Right ventricle myocardium (tissue), 1 donor: Measurements from ENCODE around the genes OR10A5 and ZNF215.

DNA sequence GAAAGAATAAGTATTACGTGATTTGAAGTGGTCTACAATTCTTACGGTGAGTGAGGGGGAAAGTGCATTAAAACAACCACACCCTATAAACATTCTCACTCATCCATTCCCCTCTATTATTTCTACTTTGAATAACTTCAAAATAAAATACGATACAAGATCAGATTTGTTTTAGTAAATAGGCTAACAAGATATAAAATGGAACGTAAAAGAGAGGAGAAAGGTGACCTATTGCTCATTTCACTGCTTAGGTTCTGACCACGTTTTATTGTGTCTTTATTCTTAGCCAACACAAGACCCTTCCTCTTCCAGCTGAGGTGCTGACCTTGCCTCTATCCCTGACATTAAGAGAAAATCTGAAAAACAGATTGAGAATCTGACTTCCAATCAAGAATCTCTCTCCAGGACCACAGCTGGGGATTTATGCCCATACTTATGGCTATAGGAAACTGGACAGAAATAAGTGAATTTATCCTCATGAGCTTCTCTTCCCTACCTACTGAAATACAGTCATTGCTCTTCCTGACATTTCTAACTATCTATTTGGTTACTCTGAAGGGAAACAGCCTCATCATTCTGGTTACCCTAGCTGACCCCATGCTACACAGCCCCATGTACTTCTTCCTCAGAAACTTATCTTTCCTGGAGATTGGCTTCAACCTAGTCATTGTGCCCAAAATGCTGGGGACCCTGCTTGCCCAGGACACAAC, at the start of gene OR10A5:
Gene OR10A5, plus strand, starts transcription at position 436 of the 710 bp plus-strand sequence.
- PRO-cap, 2 experiments, result no peak in any of the 2 experiments

DNA sequence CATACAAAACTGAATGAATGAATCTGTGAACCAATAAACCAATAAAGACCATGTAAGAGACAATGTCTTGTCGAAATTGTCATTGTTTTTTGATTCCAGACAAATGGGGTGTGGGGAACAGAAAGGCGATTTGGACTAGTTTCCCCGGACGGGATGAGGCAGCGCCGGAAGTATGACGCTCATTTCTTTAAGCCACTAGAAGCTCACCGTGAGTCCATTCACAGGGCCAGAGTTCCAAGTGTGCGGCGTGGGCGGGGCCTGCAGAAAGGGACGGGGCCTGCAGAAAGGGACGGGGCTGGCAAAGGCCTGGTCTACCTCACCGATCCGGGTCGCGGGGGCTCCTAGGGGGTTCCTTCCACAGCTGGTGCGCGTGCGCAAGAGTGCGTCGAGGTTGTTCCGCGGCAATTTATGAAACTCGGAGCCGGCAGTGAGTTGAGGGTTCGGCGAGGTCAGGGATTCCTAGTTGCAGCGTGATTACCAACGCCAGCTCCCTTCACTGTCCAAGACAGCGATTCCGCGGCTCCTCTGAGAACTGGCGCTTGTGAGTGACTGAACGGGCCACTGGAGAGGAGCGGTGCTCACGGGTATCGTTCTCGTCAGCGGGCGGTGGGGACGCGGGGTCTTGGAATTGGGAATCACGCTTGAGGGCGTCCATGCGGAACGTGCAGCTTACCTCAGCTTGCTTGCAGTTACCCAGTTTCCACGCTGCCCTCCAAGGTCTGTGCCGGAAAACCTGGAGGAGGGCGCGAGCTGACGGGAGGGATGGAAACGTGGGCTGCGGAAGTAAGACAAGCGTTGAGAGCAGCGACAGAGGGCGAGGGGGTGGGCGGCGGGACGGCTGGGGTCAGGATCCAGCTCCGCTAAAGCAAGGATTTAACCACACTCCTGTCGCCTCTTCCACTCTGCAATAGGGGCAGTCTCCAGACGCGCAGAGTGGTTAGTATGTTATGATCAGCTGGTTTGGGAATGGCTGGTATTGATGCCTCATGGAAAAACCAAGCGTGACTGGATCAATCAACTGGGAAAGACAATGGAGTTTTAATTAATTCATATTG, at the start of gene ZNF215:
Gene ZNF215, plus strand, starts transcription at position 282 of the 1,055 bp plus-strand sequence.
- PRO-cap, 2 experiments, result peak in 1 of 2 experiments; most common plus-strand start position 282 of the sequence (in 1); most common minus-strand start position 160 of the sequence (in 1)

DNA sequence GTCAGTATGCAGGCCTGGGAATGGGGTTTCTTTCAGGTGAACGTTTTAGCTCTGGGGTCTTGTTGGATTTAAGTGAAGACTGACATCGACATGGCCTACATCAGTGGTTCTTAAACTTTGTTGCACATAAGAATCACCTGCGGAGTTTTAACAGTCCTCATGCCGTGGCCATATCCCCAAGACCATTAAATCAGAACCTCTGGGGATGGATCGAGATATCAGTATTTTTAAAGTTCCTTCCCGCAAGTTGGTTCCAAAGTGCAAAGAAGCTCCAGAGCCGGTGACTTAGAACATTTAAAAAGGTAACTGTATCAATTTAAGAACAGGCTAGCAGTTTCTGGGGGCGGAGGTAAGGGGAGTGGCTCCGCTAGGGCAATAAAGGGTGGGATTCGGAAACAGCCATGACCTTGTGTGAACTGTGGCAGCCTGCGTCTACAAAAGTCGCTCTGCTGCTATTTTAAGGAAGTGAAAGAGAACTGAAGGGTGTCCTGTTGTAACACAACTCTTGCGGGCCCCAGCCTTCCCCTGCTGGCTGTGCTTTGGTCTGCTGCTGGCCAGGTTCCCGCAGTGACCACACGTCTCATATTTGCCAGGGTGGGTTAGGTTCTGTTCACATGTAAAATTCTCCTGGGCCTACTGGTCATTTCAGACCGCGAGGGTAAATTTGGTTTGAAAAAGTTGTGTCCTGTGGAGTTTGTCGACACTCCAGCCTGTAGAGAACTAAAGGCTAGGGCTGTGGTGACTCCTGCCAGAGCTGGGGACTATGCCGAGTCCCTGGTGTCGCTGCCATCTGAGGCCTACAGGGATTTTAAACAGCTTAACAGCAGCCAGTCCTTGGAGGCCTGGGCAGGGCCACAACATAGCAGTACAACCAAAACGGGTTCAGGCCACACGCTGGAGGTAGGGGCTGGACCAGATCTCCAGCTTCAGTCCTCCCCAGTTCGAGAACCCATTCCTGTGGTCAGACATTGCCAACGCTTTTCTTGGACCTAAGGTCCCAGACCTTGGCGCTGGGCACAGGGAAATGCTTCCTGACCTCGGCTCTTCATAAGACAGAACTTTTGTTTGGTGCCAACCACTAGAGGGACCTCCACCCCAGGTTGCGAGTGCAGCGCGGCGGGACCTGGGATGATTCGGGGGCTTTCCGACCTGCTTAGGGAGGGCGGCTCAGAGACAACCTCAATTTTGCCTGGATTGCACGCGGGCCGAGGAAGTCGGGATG, 1.2 kb upstream of the PPFIBP2 start:
- PRO-cap, 2 experiments, result peak in 2 of 2 experiments; most common plus-strand start position 1,109 of the sequence (in 2); most common minus-strand start position 434 of the sequence (in 1)

DNA sequence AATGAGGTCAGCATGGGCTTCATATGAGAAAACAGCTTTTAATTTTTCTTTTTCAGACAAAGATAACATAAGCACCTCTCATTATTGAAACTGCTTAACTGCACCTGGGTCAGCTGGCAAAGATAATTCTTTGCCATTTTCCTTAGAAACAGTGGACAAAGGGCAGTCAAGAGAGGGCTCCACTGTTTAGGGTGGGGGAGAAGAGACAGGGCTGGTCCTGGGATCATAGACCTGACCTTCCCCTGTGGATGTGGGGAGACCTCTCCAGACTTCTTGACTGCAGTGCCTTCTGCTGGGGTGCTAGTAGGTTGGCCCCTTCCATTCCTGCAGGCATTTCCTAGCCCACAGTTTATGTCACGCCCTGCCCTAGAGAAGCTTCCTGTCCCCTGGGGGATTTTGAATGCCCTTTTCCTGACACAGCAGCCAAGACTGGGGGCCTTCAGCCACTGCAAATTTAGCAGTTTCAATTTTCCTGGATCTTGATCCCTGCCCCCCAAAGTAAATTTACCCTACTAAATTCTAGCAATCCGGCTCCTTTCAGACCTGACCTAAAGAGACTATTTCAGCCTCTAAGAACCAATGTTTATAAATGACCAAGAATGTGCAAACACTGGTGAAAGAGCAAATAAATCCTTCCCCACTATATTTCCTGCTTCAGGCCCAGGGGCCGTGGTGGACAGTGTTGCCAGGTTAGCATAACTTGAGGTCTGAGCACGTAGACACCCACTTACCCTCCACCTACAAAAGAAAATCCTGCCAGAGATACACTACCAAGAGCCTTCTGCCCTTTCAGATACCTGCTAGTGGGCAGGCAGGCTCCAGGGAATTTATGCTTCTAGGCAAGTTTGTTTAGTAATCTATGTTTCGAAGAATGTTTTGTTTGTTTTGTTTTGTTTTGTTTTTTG, 58.3 kb downstream of the PPFIBP2 start:
- PRO-cap, 2 experiments, result no peak in any of the 2 experiments

GRCh38 chr11:7576736-7576952, 62.8 kb downstream of the PPFIBP2 start:
- PRO-cap, 2 experiments, result peak in 1 of 2 experiments; most common minus-strand start chr11:7576852 (in 1)

- PRO-cap, 2 experiments, result no peak in any of the 2 experiments
Measured at GRCh38 chr11:7596919-7598152, 76.0 kb downstream of the CYB5R2 start.

GRCh38 chr11:7605147-7606331, 67.8 kb downstream of the CYB5R2 start:
- PRO-cap, 2 experiments, result no peak in any of the 2 experiments

DNA sequence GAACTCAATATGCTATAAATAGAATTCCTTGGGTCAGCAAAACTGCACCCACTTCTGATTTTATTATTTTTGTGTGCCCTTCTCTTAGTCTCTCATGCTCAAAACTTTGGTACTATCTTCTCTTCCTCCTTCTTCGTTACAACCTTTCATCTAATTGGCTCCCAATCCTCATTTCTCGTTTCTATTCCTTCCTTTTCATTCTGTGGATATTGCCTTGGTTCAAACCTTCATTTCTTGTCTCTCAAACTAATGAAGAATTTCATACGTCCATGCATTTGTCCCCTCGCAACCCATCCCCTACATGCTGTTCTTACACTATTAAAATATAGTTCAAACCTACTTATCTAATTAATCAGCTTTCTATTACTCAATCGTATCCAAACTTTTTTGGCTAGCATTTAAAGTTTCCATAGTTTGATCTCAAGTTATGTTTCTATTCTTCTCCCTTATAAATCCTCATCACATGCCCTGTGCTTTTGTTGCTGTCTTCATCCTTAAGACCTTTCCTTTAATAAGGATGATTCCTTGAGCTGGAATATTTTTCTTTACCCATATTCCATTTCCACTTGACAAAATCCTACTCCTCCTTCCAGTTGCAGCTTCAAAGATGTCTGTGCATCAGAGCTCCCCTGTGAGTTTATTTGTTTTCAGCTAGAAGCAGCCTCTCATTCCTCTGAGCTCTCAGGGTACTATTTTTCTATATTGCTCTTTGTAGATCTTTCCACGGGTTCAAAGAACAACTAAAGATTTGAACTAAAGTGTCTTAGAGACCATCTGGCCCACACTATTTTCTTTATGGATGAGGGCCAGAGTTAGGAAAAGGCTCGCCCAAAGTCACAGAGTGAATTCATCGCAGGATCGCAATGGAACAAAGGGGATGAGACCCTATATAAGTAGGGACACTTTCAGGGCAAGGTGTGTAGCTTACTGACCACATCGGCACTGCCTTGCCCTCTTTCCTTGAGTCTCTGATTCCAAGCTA, 8.4 kb downstream of the OVCH2 start:
- PRO-cap, 2 experiments, result no peak in any of the 2 experiments

GRCh38 chr11:7969974-7970556, 4.8 kb upstream of the NLRP10 start:
- PRO-cap, 2 experiments, result no peak in any of the 2 experiments

DNA sequence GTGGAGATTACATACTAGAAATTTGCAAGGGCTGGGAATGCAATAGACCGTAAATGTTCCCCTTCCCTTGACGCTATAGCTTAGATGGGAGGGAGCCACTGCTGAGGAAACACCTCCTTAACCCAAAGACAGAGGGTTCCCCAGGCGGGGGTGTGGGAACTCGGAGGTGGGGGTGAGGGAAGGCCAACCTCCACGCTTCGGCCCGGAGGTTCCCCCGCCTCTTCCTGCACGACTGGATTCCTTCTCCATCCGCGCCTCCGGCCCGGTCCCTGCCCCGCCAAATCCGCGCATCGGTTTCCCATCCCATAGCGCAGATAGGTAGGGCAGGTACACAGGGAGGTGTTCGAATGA, 417 bp upstream of the TUB start:
- PRO-cap, 2 experiments, result no peak in any of the 2 experiments

DNA sequence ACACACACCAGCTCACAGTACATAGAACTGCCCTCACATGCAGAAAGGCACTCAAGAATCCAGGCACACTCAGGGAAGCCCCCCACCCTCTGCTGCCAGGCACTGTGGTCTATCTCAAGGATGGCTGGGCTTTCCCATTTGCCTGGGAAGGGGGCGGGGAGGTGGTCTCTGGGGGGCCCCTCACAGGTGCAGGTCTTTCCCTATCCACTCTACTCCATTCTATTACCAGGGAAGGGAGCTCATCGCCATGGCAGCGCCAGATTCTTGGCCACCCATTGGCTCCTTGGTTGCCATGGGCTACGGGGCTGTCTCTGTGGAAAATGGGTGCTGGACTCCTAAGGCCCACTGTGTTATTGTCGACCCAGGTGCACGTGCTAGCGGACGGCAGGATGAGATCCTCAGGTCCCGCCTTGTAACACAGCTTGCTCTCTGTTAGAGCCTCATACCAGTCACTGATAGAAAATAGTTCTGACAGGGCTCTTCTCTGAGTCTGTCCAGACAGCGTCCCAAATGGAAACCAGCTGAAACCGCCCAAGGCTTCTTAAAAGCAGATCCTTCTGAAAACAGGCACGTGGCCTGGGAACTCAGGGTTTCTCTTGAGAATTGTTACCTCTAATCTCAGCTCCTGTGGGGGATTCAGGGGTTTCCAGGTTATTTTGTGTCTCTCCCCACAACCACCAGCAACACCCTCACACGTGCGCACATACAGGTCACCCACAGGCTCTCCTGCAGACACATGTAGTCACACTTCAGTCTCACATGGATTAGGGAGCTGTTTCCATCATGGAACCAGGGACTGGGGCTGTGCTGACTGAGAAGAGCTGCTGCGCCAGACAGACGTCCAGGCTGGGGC, 1.4 kb downstream of the TUB start:
- PRO-cap, 2 experiments, result no peak in any of the 2 experiments

DNA sequence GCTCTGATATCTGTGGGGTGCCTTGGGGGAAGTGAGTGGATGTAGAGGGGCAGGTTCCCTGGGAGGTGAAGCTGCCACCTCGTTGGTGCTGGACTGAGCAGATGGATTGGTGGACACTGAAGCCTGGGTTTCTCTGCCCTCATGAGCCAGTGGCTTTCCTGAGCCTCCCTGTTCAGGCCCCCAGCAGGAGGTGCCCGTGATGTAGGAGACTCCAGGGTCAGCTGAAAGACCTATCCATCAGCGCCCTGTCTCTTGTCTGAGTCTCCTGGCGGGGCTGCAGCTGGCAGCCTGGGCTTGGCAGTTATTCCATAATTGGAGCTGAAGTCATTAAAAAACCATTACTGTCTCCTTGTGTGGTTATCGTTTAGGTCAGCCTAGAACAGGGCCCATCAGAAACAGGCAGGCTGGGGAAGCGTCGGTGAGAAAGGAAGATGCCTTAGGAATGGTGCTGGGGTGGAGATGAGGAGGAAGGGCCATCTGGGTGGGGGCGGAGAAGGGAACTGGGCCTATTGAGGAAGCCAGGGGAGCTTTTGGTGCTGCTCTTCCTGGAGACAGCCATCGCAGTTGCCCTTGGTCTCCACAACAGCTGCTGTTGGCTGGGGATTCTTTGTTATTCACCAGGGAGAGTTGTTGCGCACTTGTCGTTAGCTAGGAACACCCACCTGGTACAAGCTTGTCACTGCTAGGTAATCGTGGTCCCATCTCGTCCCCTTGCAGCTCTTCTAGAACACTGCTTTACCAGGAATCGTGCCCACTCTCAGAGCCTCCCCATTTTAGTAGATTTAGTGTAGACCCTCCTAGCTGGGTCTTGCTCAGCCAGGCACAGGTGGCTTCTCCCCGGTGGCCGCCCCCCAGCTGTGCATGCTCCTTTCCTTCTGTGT, 5.1 kb downstream of the TUB start:
- PRO-cap, 2 experiments, result peak in 1 of 2 experiments; most common minus-strand start position 444 of the sequence (in 1)

DNA sequence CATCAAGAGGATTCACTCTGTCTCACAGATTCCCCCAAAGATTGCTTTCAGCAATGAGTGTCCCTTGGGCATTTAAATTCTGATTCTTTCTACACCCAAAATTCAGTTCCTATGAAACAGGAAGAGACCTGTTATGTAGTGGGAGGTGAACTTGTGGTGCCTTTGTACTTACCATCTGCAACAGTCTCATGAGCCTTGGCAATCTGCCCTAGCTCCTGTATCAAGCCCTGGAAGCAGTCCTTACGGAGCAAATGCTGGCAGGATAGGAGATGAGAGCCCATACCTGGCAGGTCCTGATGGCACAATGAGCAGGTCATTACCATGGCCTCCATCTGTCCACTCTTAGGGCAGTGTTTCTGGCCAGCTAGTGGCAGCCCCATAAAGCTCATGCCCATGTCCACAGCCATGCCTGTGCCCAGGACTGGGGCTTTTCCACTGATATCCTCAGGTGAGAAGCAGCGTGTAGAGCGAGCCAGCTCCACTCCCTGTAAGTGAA, 10.8 kb downstream of the TRIM66 start:
- PRO-cap, 2 experiments, result no peak in any of the 2 experiments

DNA sequence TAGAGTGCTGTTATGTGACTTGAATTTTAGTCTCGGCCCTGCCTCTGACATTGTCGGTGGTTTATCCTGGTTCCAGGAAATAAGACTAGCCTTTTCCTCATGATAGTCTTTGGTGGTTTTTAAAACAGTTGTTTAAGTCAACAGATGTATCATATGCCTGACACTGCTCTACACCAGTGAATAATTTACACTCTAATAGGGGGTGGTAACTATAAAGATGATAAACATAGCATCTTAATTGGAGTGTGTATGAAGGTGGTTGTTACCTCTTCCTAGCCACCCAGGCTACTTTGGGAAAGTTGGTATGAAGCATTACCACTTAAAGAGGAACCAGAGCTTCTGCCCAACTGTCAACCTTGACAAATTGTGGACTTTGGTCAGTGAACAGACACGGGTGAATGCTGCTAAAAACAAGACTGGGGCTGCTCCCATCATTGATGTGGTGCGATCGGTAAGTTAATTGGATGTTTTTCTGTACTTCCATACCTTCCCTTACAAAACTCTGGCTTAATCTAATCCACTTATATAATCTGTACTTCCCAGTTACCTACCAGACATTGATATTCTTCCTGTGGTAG, 1.9 kb downstream of the RPL27A start:
- PRO-cap, 2 experiments, result no peak in any of the 2 experiments

GRCh38 chr11:8701795-8702973, 19.6 kb downstream of the RPL27A start:
- PRO-cap, 2 experiments, result no peak in any of the 2 experiments

- PRO-cap, 2 experiments, result no peak in any of the 2 experiments
Measured at GRCh38 chr11:8766172-8767441, 43.9 kb downstream of the DENND2B start.

DNA sequence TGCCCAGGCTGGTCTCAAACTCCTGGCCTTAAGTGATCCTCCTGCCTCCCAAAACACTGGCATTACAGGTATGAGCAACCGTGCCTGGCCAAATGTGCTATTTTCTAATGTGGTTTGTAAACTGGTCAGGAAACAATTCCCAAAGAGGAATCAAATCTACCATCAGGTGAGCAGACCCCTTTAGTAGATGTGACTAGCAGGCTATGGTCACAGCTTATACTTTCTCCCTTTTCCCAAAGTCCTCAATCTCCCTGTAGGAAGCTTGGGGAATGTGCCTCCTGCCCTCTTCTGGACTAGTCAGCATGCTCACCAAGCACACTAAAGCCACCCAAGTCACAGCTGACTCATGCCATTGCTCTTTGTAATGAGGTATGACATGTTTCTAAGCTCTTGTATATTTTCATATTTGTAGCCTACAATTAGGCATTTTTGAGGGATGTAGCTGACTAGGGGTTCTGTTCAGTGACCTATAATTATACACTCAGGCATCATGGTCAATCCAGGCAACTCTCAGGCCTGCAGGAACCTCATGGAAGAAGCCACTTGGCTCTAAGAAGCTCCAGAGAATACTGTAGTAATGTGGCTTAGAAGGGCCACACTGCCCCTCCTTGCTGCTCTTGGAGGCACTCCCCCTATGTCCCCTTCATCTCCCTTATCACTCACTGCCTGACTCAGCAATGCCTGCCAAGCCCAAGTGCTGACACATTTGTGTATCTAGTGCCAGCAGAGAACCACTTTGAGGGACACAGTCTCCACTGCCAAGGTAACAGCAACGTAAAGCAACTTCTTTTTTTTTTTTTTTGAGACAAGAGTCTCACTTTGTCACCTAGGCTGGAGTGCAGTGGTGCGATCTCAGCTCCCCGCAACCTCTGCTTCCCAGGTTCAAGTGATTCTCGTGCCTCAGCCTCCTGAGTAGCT, 41.8 kb downstream of the DENND2B start:
- PRO-cap, 2 experiments, result peak in 2 of 2 experiments; most common plus-strand start position 817 of the sequence (in 2); most common minus-strand start position 551 of the sequence (in 1)

GRCh38 chr11:8778164-8778947, 32.1 kb downstream of the DENND2B start:
- PRO-cap, 2 experiments, result no peak in any of the 2 experiments

DNA sequence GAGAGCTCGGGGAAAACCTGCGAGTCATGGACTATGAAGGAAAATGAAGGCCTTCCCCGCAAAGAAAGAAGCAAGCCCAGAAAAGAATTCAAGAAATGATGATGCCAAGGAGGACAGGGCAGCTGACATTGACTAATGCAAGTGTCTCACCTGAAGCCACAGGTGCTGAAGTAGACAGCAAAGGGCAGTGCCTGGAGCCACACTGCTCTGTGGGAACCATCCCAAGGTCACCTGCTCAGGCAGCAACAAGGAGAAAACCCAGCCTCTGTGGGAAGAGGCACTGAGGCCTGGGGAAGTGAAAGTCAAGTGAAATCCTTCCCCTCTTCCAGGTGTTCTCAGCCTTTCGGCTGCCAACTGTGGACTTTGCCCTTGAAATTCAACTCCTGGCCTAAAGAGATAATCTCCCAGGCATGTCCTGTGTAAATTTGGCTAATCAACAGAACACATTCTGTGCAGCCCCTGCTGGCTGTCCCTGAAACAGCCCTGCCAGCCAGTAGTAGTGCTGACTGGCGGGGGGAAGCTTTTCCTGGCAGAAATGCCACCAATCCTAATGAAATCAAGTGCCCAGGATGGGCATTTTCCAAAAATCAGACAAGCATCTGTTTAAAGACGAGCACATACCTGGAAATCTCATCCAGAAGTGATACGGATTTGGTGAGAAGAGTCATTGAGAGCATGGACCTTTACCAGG, 15.8 kb downstream of the DENND2B start:
- PRO-cap, 2 experiments, result no peak in any of the 2 experiments

DNA sequence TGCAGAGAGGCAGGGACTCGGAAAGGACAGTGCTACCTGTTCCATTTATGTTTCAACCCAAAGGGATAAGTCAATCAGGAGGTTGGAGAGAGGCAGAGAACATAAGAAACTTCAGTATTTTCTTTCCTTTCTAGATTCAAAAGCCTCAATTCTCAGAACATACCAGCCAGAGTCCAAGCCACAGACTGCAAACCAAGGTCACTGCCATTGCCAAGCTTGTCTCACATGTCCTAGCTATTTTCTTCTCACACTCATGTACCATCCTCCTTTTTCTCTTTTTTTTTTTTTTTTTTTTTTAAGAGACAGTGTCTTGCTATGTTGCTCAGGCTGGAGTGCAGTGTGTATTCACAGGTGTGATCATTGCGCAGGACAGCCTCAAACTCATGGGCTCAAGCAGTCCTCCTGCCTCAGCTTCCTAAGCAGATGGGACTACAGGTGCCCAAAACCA, 11.2 kb downstream of the DENND2B start:
- PRO-cap, 2 experiments, result no peak in any of the 2 experiments